NCI-H460 (cell line): ENCODE measurements around a stretch of chr5.

DNA sequence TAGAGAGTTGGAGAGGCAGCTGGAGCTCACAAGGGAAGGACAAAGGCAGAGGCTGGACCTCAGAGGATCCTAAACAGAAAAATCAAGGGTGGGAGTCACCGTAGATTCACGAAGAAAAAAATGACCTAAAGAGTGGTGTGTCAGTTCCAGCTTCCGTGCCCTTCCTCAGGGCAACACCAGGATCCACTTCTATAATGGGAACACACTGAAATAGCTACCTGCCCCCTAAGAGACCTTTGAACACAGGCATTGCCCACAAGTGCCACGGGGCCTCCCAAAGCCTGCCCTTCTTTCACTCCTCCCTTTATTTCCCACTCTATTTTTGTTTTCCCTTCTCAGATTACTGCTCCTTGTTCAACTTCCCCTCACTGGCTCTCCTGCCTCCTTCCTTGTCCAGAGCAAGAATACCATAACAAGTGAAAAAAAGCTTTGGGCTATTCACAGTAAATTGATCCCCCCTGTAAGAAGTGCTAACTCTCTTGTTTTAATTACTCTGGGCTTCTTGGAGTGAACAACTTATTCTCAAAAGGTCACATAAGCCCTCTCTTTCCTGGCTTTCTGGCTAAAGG is 11.1 kb downstream of the CTXN3 start:
RAMPAGE:
- cytosol, long total RNA, result no peak
- long total RNA, result no peak
- nucleus, long total RNA, result no peak

GRCh38 chr5:127739287-127740101 is 36.3 kb downstream of the CCDC192 start:
RAMPAGE:
- cytosol, long total RNA, result no peak
- long total RNA, result no peak
- nucleus, long total RNA, result no peak

GRCh38 chr5:127940970-127941247 is 142.7 kb upstream of the SLC12A2 start:
RAMPAGE:
- cytosol, long total RNA, result no peak
- long total RNA, result no peak
- nucleus, long total RNA, result no peak

DNA sequence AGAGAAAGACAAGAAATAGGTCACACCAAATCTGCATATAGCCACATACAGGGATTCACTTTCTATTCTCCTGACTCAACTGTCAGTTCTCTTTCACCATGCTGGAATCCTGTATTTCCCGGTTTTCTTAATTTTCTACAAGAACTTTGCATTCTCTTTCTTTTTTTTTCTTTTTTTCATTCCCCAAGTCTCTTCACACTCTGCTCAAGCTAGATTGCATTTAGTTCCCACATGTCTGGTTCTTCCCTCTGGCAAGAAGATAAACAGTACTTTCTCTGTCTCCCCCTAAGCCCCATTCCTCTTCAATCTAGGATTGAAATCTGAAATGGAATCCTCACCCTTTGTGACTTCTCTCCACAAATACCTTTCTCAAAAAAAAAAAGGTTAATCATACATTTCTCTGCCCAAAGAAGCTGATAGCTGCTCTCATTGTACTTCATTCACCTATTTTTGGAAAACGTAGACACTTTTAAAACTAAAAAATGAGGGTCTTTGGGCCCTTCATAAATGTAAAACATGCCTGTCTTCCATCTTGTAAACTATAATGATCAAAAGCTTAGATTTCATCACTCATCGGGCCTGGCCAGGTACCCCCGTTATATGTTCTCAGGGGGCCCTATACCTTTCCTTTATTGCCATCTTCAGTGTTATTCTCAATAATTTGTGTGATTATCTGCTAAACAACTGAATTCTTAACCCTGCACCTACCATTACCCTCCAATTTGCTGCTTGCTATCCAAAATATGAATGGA is 64.0 kb upstream of the SLC12A2 start:
RAMPAGE:
- cytosol, long total RNA, result no peak
- long total RNA, result no peak
- nucleus, long total RNA, result no peak

DNA sequence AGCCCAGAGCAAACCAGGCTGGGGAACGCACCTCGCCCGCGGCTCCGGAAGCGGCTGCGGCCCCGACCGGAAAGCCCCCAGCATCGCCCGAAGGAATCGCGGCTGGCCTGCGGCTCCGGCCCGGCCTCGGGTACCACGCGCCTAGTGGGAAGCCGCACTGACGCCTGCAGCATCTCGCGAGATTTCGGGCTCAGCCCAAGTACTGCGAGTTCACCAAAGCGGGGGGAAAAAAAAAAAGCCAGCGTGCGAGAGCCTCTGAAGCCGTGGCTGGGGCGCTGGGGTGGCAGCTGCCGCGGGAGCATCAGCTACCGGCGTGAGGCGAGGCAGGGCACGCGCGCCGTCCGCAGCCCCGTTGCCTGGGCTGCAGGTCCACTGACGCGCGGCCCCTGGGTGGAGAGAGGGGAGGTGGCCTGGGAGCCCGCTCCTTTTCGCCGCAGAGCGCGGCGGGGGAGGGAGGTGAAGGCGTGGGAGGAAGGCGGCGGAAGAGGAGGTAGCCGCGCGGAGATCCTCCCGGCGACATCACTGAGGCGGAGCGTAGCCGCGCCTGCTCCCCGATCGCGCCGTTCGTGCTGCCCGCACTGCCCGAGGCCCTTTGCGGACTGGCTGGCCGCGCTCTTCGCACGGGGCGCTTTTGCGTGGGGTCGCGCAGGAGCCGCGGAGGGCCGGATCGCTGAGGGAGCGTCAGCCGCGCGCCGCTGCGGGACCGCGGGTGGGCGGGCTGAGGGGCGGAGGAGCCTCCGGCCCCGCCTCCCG is 451 bp upstream of the SLC12A2 start:
RAMPAGE:
- cytosol, long total RNA, result start-site peak on the minus strand centred at position 129 of the sequence, 43 bp wide, 340 and 346 reads in 2 replicates
- long total RNA, result start-site peak on the minus strand centred at position 104 of the sequence, 113 bp wide, 232 and 815 reads in 2 replicates
- nucleus, long total RNA, result no peak

DNA sequence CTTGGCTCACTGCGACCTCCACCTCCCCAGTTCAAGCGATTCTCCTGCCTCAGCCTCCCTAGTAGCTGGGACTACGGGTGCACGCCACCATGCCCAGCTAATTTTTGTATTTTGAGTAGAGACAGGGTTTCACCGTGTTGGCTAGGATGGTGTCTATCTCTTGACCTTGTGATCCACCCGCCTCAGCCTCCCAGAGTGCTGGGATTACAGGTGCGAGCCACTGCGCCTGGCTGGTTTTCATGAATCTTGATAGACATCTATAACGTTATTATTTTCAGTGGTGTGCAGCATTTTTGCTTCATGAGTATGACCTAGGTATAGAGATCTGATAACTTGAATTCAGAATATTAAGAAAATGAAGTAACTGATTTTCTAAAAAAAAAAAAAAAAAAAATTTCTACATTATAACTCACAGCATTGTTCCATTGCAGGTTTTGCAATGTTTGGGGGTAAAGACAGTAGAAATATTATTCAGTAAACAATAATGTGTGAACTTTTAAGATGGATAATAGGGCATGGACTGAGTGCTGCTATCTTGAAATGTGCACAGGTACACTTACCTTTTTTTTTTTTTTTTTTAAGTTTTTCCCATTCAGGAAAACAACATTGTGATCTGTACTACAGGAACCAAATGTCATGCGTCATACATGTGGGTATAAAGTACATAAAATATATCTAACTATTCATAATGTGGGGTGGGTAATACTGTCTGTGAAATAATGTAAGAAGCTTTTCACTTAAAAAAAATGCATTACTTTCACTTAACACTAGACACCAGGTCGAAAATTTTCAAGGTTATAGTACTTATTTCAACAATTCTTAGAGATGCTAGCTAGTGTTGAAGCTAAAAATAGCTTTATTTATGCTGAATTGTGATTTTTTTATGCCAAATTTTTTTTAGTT is 105.0 kb downstream of the SLC12A2 start:
RAMPAGE:
- cytosol, long total RNA, result no peak
- long total RNA, result no peak
- nucleus, long total RNA, result no peak

DNA sequence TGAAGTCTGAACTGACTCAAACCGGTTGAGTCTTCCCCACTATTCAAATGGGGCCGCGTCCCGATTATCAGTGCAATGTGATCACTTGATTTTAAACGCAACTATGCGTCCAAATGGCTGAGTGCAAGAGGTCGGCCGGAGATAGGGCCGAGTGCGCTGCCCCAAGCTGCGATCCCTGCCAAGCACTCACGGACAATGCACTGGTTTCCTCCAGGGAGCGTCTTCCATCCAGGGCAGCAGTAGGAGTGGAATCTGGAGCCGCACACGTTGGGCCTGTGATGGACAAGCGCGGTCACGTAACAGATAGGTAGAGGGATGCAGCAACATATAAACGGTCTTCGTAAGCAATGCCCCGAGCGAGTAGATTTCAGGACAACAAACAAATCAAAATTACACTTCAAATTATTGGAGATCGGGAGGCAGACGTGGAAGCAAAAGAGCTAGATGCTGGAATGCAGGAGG is 1.8 kb downstream of the FBN2 start:
RAMPAGE:
- cytosol, long total RNA, result no peak
- long total RNA, result no peak
- nucleus, long total RNA, result no peak

DNA sequence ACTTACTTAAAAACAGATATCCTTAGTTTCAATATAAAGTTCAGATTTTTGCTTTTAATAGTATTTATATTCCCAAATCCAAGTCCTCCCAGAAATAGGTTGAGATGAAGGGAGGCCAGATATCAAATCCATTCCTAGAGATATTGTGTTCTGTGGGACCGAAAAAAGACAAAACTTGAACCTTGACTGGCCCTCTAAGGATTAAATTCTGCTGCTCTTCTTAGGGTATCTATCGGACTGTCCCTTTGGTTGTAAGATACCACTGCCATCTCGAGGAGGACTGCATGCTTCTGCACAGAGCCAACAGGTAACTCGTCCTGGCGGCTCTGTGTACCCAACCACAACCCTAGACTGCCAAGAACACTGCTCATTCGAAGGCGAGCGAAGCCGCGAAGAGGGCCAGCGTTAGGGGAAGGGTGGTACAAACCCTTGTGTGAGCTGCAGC is 588 bp upstream of the ISOC1 start:
RAMPAGE:
- cytosol, long total RNA, result no peak
- long total RNA, result no peak
- nucleus, long total RNA, result no peak

DNA sequence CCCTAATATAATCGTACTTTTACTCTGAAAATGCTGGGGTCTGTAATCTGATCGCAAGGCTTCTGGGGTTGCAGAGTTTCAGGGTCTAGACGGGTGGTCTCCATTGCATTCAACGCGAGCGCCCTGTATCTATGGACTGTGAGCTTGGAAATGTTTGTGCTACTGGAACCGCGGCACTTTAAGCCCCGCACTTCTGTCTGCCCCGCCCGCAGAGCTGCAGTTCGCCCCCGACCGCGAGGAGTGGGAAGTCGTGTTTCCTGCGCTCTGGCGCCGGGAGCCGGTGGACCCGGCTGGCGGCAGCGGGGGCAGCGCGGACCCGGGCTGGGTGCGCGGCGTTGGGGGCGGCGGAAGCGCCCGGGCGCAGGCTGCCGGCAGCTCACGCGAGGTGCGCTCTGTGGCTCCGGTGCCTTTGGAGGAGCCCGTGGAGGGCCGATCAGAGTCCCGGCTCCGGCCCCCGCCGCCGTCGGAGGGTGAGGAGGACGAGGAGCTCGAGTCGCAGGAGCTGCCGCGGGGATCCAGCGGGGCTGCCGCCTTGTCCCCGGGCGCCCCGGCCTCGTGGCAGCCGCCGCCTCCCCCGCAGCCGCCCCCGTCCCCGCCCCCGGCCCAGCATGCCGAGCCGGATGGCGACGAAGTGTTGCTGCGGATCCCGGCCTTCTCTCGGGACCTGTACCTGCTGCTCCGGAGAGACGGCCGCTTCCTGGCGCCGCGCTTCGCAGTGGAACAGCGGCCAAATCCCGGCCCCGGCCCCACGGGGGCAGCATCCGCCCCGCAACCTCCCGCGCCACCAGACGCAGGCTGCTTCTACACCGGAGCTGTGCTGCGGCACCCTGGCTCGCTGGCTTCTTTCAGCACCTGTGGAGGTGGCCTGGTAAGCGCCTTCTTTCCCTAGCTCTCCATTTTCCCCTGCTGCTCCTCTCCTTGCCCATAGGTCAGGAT is 1.1 kb downstream of the ADAMTS19 start:
RAMPAGE:
- cytosol, long total RNA, result no peak
- long total RNA, result no peak
- nucleus, long total RNA, result no peak

GRCh38 chr5:129751514-129751909 is 3.6 kb downstream of the MINAR2 start:
RAMPAGE:
- cytosol, long total RNA, result no peak
- long total RNA, result no peak
- nucleus, long total RNA, result no peak

DNA sequence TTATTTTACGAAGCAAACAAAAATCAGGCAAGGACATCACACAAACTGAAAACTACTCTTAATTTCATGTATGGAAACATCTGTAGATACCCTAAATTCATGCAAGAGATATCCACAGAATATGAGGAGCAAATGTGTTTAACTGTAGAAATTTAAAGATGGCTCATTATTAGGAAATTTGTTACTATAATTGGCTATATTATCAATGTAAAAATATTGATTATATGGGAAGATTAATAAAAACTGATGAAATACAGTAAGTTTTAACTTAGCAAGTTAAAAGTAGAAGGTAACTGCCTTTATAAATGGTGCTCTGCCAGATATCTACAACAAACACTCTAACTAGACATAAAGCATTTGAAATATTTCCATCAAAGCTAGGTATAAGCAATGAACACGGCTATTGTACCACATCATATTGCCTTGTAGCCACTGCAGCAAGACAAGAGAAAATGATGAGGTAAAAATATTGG is 315.5 kb downstream of the CHSY3 start:
RAMPAGE:
- cytosol, long total RNA, result no peak
- long total RNA, result no peak
- nucleus, long total RNA, result no peak

GRCh38 chr5:131164084-131165139 is 644 bp downstream of the HINT1 start:
RAMPAGE:
- cytosol, long total RNA, result no peak
- long total RNA, result no peak
- nucleus, long total RNA, result no peak

RAMPAGE:
- cytosol, long total RNA, result no peak
- long total RNA, result no peak
- nucleus, long total RNA, result no peak
These were observed 757 bp downstream of the CDC42SE2 start for GRCh38 chr5:131264548-131265072.

DNA sequence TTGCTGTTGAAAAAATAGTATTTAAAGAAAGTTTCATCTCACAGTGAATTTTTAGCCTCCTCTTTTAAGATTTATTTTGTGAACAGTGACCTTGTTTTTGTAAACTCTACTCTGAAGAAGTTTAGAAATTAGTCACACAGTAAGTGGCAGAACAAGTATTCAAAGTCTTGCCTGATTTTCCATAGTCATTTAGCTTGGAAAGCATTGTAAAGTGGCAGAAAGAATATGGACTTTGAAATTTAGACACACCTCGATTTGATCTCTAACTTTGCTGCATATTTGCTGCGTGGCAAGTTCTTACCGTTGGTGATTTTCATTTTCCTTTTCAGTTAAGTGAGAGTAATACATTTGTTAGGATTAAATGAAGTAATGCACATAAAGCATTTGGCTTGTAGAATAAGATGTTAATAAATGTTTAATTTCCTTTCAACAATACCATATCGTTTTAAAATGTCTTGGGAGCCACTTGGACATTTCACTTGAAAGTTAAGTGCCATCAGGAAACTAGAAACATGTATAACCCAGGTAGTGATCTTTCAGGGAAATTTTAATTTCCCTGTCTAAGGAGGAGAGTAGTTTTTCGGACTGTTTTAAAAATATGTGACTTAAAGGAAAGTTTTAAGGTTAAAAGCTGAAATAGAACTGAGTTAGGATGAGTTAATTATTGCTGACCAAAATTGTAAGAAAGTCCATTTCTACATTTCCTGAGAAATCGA is 17.8 kb downstream of the CDC42SE2 start:
RAMPAGE:
- cytosol, long total RNA, result no peak
- long total RNA, result no peak
- nucleus, long total RNA, result no peak

DNA sequence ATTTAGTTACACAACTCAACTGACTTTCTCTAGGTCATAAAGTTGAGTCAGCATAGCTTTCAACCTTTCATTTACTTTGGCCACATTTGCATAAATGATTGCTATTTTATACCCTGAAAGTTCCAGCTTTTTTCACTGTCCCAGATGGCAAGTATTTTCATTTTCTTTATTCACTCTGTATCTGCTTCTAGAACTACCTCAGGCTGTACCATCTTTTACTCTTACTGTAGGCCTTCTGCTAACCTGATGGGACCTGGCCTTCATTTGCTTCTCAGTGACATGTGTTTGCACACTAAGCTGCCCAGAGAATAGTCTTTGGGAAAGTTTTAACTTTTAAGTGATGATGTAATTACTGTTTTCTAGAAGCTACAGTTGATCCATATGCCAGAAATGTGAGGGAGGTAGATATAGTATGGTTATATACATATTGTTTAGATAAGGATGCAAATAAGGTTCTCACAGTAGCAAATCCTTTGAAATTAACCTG is 115.3 kb downstream of the CDC42SE2 start:
RAMPAGE:
- cytosol, long total RNA, result no peak
- long total RNA, result no peak
- nucleus, long total RNA, result no peak

DNA sequence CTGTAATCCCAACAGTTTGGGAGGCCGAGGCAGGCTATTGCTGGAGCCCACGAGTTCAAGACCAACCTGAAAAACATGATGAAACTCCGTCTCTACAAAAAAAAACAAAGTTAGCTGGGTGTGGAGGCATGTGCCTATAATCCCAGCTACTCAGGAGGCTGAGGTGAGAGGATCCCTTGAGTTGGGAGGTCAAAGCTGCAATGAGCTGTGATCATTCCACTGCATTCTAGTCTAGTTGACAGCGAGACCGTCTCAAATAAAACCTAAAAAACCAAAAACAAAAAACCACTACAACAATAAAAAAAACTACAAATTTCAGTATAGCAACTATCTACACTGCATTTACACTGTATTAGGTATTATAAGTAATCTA is 97.2 kb downstream of the RAPGEF6 start:
RAMPAGE:
- cytosol, long total RNA, result no peak
- long total RNA, result no peak
- nucleus, long total RNA, result no peak

GRCh38 chr5:131573010-131573663 is 61.9 kb downstream of the RAPGEF6 start:
RAMPAGE:
- cytosol, long total RNA, result no peak
- long total RNA, result no peak
- nucleus, long total RNA, result no peak

GRCh38 chr5:131646809-131647481 is 11.9 kb upstream of the RAPGEF6 start:
RAMPAGE:
- cytosol, long total RNA, result no peak
- long total RNA, result no peak
- nucleus, long total RNA, result no peak

GRCh38 chr5:131974762-131975532 is 29.5 kb upstream of the MEIKIN start:
RAMPAGE:
- cytosol, long total RNA, result no peak
- long total RNA, result no peak
- nucleus, long total RNA, result no peak

DNA sequence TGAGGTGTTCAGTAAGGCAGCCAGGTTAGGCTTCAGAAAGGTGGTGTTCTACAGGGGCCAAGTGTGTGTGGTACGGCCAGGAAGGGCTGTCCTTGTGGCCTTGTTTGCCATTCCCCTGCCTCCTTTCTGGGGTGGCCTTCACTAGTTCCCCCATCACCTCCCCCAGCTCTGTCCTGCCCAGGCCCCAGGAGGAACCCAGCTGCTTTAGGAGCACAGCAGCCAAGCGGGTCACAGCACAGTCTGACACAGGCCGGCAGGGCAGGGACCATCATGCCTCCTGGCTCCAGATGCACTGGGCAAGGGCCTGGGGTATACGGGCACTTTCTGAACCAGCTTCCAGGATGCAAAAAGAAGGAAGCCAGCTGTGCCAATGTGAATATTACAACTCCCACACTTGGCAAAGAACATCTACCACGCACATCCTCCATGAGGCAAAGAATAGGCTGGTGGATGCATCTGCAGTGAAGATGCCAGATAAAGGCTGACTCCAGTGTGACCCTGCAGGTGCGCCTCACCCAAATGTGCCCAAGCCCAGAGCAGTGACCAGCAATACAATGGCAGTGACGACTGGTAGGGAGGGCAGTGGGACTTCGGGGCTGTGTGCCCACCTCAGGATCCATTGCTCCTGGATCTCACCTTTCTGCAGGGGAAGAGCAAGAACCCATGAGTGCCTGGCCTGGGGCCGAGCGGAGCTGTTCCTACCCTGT is 6.4 kb upstream of the IL3 start:
RAMPAGE:
- cytosol, long total RNA, result no peak
- long total RNA, result no peak
- nucleus, long total RNA, result no peak